ENCODE measurements around the gene SYCE3.

DNA sequence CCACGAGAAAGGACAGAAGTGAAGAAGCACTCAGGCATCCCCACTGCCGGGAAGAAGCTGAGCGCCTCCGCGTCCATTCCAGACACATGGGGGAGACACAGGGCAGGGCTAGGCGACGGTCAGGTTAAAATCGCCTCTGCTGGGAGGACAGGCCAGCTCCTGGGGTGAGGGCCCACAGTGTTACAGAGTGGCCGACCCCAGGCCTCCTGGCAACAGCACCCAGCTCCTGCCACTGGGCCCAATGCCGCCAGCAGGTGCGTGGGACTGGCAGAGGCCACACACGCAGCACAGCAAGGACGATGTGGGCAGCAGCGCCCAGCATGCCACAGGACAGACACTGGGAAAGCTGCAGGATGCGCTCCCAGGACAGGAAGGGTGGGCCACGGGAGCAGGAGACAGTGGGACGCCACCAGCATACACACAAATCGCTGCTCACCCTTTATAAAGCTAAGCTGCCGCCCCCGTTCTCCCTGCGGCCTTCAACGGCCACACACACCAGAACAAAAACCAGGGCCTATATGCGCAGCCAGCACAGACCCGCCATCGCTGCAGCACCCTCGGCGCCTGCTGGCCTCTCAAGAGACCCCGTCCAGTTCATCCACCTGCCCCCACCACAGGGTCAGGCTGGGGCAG, 26.8 kb downstream of the BRD1 start:
- PRO-cap = no peak

GRCh38 chr22:49803844-49804575, 23.7 kb downstream of the BRD1 start:
- PRO-cap = no peak

DNA sequence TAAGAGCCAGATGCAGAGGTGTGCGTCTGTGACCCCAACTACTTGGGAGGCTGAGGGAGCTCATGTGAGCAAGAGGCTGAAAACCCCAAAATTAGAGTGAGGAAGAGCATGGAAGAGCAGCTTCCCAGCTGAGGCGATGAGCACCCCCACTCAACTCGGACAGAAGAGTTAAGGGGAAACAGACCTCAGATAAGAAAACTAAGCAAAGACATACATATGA, 21.4 kb downstream of the BRD1 start:
- PRO-cap = no peak

DNA sequence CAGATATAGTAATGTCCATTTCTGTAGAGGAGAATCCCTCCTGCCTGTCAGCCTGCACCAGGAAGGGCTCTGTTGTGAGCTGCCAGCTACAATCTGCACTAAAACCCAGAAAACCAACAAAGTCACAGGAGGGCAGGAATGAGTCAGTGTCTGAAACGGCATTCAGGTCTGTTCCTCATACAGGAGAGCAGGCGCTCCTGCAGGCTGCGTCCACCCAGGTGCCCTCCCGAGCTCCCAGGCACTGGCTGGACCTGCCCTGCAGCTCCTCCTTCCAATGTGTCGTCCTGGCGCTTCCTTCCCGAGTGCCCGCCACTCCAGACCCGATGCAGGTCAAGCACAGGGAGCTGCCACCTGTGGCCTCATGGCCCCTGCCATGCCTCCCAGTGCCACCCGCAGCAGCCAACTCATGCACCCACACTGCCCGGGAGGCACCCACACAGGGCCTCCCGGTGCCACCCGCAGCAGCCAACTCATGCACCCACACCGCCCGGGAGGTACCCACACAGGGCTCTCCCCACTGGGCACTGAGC, 12.0 kb downstream of the BRD1 start:
- PRO-cap = no peak

DNA sequence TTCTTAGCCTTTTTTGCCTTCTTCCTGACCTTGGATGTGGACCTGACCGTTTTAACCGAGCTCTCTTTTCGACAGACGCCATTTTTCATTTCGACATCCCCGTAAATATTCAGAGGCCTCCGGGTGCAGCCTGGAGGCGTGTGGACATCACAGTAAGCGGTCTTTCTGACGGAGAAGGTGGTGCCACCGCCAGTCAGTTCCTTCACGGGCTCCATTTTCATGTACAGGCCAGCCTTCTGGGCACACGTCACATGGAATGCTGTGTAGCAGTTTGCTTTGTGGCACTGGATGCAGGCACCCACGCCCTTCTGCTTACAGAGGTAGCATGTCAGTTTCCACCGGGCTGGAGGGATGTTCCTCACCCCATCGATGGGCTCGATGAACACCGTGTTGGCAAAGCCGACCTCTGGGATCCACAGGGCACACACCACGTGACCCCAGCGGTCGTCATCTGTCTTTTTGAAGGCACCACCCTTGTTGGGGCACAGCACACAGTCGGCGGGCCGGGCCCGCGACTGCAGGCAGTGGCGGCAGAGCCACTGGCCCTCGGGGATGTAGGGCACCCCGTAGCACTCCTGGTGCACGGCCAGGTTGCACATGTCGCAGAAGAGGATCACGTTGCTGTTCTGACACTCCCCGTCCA, 4.5 kb downstream of the BRD1 start:
- PRO-cap = no peak

GRCh38 chr22:49926883-49927581, 8.6 kb downstream of the CRELD2 start:
- PRO-cap = no peak

DNA sequence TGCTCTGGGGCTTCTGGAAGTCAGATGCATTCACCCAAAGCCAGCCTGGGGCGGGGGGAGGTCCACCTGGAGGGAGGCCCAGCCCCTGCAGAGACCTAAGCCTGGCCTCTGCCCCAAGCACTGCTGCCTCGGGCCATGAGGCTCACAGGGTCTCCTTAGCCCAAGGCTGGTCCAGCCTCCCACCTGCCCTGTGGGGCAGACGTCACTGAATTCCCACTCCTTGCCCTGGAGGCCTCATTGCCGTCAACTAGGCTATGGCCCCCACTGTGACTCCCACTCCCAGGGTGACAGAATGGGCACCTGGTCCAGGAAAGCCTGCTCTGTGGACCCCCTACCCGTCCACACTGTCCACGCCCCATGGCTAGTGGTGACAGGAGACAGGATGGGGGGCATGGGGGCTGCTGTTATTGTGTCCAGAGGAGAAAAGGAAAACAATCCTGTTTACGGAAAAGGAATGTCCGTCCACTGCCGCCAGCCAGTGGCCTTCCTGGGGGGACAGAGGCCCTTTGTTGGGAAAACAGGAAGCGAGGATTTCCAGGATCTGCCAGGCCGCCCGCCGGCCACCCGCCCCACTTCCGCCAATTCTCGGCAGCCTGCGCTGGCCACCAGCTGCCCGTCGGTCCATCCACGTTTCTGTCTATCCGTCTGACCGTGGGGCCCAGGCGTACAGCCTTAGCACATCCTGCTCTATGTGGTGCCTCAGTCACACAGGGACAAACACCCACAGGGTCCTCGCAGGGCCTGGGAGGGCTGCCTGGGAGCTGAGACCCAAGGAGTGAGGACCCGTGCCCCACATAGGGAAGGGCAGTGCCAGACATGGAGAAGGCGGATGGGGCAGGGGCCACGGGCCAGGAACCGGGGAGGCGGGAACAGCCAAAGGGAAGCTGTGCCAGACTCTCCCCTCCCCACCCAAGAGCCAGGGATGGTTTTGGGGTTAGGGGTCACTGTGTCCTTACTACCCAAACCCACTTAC, 19.5 kb downstream of the CRELD2 start:
- PRO-cap = no peak

- PRO-cap = no peak
Measured at GRCh38 chr22:49967698-49968694, 7.4 kb downstream of the PIM3 start.

GRCh38 chr22:50027426-50027932, 14.9 kb upstream of the IL17REL start:
- PRO-cap = no peak

GRCh38 chr22:50203084-50203782, 2.4 kb downstream of the SELENOO start:
- PRO-cap = no peak

DNA sequence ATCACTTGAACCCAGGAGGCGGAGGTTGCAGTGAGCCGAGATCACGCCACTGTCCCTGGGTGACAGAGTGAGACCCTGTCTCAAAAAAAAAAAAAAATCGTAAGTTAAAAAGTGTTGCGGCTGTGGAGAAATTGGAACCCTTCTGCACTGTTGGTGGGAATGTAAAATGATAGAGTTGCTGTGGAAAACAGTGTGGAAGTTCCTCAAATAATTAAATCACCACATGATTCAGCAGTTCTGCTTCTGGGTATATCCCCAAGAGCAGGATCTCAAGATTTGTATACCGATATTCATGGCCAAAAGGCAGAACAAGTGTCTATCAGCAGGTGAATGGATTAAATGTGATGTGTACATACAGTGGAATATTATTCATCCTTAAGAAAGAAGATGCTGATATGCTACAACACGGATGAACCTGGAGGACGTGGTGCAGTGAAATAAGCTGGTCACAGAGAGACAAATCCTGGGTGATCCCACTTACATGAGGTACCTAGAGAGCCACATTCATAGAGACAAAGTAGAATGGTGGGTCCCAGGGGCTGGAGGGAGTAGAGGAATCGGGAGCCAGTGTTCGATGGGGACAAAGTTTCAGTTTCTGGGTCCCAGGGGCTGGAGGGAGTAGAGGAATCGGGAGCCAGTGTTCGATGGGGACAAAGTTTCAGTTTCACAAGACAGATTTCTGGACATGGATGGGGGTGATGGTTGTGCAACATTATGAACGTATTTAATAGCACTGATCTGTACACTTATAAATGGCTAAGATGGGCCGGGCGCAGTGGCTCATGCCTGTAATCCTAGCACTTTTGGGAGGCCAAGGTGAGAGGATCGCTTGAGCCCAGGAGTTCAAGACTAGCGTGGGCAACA, 4.0 kb downstream of the SELENOO start:
- PRO-cap = no peak

DNA sequence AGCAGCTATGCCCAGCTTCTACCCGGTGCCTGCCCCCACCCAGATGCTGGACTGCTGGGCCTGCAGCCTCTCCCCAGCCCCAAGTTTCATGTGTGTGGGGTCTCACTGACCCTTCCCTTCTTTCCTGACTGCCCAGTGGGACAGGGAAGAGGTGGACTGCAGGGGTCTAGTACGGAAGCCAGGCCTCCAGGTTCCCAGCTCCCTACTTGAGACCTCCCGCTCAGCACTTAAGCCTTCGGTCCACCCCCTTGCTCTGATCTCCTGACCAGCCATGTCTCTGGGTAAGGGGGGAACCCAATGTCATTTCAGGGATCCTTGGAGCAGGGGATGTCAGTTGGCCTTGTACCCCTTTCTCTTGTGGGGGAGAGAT, 2.6 kb upstream of the MAPK11 start:
- PRO-cap = no peak

DNA sequence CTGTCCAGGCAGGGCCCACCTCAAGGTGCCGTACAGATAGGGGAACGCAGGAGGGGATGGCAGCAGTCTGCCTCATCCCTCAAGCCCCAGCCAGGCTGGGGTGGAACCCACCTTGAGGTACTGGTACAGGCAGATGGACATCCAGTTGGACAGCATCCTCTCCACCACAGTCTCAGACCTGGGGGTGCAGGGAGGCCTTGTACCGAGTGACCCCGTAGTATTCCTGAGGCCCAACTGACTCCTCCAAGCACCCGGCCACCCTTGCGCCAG, 9.6 kb upstream of the MAPK11 start:
- PRO-cap = no peak

DNA sequence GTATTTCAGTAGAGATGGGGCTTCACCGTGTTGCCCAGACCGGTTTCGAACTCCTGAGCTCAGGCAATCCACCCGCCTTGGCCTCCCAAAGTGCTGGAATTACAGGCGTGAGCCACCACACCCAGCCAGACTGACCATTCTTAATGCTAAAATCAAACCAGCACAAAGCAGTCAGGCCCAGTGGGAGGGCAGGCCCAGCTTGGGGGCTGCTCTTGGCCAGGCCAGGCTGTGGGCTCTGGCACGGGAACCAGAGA, 8.7 kb downstream of the PLXNB2 start:
- PRO-cap = no peak

DNA sequence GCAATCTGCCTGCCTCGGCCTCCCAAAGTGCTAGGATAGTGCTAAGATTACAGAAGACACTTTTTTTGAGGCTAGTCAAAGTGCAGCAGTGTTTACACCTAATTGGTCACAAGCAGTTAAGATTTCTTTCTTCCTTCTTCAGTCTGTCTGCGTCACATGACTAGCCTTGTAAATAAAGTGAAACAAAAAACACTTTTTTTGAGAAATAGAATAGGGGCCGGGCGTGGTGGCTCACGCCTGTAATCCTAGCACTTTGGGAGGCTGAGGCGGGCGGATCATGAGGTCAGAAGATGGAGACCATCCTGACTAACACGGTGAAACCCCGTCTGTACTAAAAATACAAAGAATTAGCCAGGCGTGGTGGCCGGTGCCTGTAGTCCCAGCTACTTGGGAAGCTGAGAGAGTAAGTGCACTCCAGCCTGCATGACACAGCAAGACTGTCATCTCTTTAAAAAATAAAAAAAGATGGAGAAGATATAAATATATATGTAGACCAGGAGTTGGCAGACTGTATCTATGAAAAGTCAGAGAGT, 55.7 kb downstream of the PPP6R2 start:
- PRO-cap = no peak

DNA sequence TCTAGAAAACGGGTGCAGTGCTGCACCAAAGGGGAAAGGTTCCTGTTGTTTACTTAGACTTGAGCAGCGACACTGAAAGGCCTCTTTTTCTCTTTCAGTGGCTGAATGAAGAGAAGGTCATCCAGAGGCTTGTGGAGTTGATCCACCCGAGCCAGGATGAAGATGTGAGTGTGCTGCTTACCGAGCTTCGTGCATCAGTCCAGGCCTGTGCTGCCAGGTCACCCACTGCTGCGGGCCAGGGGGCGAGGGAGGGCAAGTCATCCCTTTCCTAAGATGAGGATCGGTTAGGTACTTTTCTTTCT, 58.9 kb downstream of the SBF1 start:
- PRO-cap = no peak

GRCh38 chr22:50443763-50444938, 30.7 kb downstream of the SBF1 start:
- PRO-cap = no peak

DNA sequence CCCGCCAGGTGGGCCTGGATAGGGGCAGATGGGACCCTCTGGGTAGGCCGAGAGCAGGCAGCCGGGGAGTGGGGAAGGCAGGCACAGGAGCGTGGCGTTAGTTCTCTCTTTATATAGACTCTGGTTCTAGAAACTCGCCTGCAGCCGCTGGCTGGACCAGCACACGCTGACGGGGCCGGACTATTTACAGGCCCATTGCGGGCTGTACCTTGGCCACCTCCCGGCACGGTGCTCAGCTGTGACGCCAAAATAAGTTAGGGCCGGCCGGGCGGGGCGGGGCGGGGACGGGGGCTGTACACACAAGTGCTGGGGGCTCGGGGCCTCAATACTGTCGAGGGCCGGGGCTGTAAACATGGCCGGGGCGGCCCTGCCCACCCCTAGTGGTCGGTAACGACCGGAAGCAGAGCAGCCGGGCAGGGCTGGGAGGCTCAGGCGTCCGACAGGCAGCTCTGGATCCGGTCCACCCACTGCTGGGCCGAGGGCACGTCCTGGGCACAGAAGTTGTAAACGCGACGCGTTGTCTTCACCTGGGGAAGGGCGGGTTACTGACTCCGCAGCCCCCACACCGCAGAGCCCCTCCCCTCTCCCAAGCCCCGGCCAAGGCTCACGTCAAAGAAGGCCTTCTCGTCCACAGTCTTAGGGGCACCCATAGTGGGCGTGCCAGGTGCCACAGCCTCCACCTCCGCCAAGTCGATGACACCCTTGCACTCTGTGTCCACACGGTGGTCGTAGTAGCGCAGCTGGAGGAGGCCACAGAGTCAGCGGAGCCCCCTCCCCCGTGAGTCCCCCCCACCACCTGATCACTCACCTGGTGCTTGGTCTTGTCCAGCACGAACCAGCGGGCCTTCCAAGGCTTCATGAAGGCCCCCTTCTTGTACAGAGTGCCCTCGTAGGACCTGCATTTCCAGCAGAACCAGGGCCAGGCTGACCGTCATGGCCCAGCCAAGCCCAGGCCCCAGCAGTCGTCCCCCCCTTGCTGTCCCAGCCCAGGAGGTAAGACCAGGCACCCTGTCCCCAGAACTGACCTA, 27.8 kb downstream of the SBF1 start:
- PRO-cap = no peak

DNA sequence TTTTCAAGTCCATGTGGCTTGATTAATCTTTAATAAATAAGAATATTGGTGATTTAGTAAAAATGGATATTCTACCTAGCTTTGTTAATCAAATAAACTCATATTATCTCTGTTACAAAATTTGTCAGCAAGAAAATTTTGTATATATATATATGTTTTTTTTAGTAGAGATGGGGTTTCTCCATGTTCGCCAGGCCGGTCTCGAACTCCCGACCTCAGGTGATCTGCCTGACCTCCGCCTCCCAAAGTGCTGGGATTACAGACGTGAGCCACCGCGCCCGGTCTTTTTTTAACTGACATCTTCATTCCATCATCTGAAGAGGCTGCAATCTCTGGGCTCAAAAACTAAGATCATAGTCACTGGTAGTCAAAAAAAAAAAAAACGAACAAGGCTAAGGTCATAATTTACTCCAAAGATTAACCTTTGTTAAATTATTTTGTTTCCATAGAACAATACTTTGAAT, 5.4 kb upstream of the KLHDC7B start:
- PRO-cap = no peak

- PRO-cap = bidirectional peak, plus-strand start at chr22:50563068, minus-strand start at chr22:50562889; bidirectional peak, plus-strand start at chr22:50563540, minus-strand start at chr22:50563442
Measured at GRCh38 chr22:50562803-50563836, at the start of gene SYCE3. Gene SYCE3 (minus strand): TSS chr22:50562919.

Data from Calu3 (cell line).